Ishikawa (cell line): ENCODE measurements around a stretch of chr17.

DNA sequence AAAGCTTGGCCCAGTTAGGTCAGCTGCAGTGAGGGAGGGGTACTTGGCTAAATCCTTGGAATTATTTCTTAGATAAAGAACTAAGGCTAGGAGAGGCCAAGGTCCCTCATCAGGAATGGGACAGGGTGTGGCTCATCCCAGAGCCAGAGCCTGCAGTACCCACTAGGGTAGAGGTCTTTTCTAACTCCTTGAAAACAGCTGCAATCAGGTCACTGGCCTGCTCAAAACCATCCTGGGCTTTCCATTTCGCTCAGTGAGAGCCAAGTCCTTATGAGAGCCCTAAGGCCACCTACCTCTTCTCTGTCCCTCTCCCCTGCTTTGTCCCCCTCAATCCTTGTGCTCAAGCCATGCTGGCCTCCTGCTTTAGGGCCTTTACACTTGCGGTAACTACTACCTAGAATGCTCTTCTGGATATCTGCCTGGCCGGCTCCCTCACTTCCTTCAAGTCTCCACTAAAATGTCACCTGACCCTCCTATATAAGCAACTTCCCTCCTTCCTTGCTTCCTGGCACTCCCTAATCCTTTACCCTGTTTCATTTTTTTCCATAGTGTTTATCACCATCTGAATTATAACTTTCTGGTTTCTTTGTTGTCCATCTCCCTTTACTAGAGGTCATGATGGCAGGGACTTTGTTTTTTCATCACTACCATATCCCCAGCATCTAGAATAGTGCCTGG is 2.2 kb upstream of the SLC46A1 start:
- RRBS: no CpG with 5 or more reads among the region's 3 CpGs

- RRBS: no CpG with 5 or more reads among the region's 11 CpGs
These were observed 5.2 kb upstream of the FOXN1 start for GRCh38 chr17:28500764-28501579.

DNA sequence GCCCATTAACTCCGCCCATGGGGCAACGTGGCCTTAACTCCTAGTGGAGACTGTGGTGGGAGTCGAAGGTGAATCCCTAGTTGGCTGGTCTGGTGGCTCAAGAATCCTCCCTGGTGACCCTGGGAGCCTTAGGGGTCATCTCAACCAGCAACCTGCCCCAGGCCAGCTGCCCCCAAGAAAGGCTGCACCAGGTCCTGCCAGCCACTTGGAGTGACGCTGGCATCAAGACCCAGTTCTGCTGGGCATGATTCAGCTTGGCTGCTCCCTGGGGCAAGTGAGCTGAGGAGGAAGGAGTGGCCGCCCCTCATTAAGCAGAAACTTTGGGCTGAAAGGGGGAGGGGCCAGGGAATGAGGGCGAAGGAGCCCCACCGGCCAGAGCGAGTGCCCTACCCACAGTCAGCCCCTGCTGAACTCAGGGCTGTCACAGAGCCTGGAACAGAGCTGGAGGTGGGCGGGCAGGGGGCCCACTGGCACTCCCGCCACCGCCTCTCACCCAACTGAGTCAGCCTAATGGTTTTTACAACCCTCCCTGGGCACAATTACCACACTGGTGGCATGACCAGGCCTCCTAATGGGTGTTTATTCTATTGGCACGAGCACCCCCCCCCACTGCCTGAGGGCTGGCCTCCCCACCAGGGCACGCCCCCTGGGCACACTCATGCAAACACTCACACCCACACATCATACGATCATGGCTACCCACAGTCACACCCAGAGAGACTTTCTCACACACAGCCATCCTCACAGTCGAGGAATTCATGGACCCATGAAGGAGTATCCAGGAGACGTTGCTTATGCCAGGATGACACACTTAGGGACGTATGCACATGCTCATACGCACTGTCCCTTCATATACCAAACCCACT is 19.3 kb downstream of the UNC119 start:
- RRBS: no CpG with 5 or more reads among the region's 18 CpGs

GRCh38 chr17:28599335-28600413 is 849 bp upstream of the SPAG5 start:
- RRBS: 7% methylated on average over 12 of the region's 53 CpGs

- RRBS: no CpG with 5 or more reads among the region's 7 CpGs
These were observed 6.4 kb downstream of the SDF2 start for GRCh38 chr17:28655259-28655730.

DNA sequence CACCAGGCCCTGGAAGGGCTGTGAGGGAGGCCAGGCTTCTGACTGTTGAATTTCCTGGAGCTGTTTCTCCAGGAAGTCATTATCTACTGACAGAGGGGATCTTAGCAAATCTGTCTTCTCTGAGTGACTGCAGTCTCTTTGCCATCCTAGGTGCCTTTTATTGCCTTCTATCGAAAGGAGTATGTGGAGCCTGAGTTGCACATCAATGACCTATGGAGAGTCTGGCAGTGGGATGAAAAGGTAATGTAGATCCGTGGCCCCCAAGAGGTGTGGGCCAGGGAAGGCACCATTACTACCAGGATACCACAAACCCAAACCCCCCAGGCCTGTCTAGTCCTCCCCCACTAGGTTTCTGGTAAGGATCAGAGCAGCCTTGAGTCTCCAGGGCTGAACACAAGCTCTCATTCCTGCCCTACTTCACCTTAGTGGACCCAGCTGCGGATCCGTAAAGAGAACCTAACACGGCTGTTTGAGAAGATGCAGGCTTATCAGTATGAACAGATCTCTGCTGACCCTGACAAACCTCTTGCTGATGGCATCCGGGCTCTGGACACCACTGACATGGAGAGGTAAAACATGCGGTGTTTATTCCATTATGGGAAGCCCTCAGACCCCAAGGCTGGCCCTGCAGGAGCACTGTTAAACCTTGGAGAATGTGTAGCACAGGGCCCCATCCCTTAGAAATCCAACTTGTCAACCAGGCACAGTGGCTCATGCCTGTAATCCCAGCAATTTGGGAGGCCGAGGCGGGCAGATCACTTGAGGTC is 16.6 kb downstream of the SUPT6H start:
- RRBS: no CpG with 5 or more reads among the region's 9 CpGs

DNA sequence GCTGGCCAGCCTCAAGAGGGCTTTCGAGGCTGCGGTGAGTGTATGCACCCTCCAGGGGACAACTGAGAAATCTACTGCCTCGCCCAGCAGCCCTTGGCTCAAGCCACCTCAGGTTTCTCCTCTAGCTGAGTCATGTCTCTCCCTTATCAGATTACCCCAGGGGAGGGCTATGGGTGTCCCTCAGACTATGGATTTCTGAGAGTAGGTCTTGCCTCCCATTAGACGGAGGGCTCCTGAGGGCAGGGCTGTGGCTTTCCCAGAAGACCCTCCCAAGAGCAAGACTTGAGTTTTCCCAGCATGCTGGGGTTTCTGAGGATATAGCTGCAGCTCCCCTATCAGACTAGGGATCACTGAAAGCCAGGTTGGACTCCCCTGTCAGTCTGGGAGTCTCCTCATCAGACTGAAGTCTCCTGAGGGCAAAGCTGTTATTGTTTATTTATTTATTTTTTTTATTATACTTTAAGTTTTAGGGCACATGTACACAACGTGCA is 6.8 kb downstream of the NEK8 start:
- RRBS: no CpG with 5 or more reads among the region's 5 CpGs

DNA sequence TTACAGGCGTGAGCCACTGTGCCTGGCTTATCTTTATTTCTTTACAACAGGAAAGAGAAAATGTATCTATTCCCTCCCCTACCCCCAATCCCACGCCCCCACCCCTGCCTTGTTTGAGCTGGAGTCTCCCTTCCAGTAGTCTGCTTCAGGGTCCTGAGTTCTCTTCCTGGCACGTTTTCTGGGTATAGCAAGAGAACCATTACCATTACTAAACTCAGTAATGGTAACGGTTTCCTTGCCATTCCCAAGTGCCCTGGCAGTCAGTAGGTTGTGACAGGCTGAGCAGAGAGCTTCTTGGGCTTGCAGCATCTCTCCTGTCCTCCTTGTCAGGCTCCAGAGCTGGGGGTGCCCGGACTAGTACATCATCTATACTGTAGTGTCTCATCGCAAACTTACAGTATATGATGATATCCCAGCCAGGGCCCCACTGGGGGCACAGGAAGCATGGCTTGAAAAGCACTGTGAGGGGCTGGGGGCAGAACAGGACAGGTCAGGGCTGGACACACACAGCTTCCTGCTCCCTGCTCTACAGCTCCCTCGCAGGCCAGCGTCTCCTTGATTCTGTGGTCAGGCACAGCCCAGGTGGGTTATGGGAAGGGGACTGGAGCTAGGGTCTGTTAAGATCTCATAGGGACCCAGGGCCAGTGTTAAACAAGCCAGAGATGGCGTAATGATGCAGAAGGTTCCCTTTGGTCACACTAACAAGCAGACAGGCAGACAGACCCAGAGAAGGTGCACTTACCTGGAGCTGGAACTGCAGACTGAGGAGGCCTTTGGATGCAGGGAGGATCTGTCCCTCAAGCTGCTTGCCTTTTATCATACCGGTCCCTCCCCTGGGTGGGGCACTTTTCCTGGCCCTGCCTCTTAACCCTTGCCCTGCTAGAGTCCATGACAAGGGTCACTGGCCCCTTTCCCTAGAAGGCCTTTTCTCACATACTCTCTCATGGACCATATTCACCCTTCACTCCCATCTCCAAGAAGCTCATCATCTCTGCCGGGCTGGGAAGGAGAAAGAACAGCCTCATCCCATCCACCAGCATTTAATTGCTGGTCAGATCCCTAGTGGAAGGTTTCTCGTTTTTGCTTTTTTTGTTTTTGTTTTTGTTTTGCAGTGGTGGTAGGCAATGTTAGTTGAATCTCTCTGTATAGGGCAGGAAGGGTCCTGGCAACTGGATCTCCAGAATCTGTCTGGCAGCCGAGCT is 6.8 kb downstream of the ERAL1 start:
- RRBS: no CpG with 5 or more reads among the region's 13 CpGs

DNA sequence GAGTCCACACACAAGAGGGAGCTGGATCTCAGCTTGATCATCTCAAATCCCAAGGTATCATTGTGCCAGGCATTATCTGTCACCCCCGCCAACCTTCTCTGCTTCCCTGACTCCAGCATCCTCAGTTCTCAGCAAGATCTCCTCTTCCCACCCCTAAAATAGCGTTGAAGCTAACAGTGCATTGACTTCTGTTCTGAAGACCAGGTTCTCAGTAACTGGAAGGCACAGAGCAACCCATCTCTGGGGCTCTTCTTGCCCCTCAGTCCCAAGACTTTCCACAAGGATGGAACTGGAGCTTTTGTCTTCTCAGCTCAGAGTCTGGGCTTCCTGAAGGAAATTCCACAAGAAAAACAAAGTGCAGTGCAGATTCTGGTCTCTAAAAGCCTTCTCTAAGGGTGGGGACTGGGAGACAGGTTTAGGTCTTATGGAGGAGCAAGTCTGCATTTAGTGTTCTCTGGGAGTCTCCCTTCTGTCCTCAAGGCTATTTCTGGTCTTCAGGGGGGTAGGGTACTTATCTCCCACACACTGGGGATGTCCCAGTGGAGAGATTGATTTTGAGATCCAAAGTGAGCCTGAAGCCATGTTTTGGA is 1.5 kb downstream of the FLOT2 start:
- RRBS: no CpG with 5 or more reads among the region's 2 CpGs

GRCh38 chr17:28925892-28926649 is 23.2 kb upstream of the DHRS13 start:
- RRBS: no CpG with 5 or more reads among the region's 4 CpGs

GRCh38 chr17:29092679-29093127 is 49.8 kb downstream of the PIPOX start:
- RRBS: no CpG with 5 or more reads among the region's 11 CpGs

DNA sequence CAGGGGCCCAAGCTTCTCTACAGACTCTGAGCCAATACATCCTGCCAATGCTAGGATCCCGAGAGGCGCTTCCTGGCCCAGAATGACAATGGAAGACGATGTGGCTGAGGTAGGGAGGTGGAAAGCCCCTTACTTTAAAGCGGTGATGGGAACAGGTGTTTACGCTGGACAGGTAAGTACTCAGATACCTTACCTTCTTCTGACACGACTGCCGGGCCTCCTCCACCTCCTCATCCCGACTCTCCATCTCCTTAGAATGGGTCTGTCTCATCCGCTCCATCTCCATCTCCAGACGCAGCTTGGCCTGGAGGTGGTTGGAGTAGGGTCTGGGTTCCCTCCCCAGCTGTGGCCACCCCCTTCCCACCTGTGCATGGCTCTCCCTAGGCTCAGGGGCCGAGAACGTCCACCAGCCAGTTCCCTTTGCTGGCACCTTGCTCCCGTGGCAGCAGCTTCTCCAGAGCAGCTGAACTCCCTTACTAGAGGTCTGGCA is 50.9 kb downstream of the PIPOX start:
- RRBS: no CpG with 5 or more reads among the region's 13 CpGs

DNA sequence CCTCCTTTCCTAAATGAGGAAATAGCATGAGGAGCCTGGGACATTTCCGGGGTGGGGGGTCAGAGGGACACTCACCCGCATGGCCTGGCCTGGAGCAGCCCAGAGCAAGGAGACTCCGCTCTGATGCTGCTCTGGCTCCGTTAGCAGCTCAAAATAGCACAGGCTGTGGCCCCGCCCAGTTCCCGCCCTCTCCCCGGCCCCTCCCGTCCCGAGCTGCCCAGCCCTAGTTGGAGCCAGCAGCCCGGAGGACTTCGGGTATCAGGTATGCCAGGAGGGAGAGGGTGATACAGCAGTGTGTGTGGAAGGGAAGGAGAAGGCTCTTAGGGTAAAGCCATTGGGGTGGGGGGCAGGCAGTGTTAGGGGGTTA is 40.0 kb downstream of the MYO18A start:
- RRBS: 3% methylated on average over 4 of the region's 11 CpGs

DNA sequence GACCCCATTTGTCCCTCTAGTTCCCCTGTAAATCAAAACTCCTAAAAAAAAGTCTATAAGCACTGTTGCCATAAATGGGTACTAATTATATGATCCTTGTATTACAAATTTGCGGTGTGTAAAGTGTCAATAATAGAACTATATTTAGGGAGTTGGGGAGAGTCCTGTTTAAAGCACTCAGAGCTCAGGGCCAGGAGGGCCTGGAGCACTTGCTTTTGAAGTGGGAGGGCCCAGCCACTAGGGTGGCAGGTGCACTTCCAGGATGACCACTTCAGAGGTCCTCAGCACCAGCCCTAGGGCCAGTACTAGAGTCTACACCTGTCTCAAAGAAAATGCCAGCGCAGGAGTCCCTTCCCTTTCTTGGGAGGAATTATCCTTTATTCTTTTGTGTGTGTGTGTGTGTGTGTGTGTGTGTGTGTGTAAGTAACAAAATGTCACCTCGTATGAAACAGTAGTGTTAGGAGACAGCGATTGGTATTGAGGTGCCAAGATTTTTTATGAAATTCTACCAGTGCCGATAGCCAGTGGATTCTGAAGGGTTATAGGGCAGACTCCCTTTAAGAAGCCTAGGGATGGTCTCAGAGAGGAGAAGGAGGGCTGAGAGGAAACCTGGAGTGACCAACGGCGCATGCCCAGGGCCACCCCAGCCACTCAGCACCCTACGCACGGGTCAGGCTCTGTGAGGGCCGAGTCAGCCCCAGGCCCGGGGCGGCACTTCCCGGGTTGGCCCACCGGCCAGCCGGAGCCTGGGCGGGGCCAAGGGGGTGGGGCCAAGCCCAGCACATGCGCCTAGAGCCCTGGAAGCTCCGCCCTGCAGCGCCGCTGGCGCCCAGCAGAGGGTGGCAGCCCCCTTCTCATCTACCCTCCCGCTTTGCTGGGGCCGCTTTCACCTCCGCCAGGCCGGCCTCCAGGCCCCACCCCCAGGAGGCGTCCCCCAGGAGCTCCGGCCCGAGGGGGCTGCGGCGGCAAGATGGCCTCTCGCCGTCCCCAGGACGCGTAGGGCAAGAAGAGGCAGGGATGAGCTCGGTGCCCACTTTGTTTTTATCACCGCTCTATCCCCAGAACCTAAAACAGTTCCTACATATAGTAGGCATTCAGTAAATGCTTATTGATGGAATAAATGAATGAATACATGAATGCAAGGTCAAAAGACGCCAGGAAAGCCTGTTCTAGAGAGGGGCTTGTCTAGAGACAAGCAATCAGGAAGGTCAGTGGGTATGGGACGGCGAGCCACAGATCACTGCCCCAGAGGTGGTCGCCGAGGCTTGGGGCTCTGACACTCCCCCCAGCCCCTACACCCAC is 31.6 kb downstream of the MYO18A start:
- RRBS: no CpG with 5 or more reads among the region's 41 CpGs

DNA sequence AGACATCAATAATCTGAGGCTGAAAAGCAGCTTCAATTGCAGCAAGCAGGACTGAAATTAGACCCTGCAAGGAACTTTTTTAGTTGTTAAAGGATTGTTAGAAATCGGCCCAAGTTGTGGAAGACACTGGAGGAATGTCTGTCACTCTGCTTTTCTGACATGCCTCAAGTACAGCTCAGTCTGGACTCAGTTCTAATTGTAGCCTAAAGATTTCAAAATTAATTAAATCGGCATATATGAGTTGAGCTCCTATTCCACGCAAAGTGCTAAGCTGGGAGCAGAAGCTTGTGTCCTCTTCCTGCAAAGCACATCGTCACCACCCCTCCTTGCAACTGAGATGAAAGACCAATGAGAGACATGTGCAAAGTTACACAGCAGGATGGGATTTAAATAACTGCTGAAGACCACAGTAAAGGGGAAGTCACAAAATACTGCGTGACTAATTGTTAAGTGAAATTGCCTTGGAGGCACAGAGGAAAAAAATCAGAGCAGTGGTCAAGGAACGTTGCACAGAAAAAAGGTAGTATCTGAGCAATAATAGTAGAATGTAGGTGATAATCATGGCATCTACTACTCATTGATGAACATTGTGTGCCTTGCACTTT is 15.1 kb upstream of the MYO18A start:
- RRBS: no CpG with 5 or more reads among the region's 6 CpGs

DNA sequence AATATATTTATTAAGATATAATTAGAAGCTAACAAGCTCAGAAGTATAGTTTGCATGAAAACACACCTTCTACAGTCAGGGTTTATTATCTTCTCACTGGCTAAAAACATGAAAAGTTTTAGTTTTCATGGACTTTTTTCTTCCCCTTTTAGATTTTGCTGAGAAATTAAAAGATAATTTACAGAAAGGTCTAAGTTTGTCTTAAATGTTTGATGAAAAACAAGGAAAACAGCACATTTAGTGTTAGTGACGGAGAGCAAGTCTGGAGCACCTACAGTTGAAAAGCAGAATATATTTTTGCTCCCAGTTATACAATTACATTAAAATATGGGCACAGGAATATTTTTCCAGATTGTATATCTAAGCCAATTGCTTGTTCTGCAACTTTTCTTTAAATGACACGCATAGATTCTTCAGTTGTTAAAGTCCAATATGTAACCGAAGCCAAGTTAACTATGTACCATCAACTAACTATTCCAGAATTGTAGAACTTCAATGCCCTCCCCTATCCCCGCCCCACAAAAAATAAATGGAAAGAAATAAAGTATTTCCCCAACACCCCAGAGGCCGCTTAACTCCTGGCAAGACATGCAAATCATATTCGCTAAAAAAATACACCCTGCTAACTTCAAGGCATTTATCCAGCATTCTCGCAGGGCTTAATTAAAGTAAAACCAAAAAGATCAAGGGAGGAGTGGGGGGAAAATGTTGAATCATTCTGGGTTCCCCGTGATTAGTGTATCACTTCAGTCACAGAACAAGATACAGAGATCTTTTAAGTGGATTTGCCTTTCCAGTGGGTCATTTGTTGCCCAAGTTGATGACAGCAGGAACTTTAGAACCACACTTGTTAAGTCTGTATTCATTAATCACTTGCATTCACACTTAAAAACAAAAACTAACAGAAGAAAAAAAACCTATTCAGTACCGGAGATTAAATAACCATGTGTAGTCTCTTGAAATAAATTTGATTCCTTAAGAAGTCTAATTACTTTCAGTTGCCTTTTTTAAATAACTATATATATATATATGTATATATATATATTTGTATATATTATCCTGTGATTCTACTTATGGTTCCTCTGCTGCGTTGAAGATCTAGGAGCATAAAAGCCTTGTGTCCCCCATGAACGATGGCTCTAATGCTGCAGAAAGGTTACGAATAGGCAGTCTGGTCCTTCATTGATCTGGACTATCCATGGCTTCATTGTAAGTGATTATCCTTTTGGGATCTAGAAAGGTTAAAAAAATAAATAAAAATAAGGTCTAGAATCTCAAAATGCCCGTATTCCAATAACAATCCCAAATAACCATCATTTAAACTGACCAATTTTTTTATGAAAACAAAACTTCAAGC is 17.2 kb downstream of the CRYBA1 start:
- RRBS: no CpG with 5 or more reads among the region's 13 CpGs

DNA sequence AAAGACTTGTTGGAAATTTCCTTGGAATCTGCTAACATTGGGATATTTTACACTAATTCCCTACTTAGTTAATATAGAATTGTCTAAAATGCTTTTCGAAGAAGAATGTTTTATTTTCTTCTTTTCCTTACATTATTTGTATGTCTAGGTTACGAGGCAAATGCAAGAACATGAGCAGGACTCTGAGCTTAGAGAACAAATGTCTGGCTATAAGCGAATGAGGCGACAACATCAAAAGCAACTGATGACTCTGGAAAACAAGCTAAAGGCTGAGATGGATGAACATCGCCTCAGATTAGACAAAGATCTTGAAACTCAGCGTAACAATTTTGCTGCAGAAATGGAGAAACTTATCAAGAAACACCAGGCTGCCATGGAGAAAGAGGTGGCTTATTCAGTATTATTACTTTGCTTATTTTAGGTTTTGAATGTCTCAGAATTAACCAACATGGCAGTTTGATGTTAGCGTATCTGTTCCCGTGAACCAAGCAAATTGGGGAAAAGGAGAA is 59.0 kb downstream of the ABHD15 start:
- RRBS: no CpG with 5 or more reads among the region's 8 CpGs

- RRBS: no CpG with 5 or more reads among the region's 30 CpGs
These were observed 709 bp upstream of the TP53I13 start for GRCh38 chr17:29567819-29568164.

GRCh38 chr17:29585030-29585582 is 4.3 kb downstream of the GIT1 start:
- RRBS: 94% methylated on average over 2 of the region's 6 CpGs

DNA sequence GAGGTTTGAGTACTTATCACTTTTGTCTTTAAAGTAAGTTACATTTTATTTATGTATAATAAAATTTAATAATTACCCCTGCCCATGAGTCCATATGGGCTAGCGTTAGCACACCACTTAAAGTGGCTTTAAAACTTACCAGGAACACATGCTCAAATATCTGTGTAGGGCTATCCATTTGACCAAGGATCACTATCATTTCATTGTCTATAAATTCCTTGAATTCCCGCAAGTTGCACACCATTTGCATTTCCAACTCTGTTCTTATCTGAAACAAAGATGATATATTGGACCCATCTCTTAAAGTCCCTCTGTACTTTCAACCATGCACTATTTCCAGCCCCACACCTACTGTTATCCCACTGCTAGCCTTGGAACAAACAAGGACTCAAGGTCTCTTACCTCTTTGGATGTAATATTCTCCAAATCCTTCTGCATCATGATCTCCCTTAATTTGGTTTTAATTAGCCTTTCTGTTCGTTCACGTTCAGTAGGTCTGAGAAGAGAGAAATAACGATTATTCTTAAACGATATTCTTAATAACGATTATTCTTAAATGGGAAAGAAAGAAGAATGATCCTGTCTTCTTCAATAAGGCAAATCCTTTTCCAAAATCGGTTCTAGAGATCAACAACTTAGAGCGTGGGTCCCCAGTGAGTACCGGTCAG is 44.1 kb upstream of the CORO6 start:
- RRBS: no CpG with 5 or more reads among the region's 10 CpGs